ENCODE measurements around a stretch of chr1.

DNA sequence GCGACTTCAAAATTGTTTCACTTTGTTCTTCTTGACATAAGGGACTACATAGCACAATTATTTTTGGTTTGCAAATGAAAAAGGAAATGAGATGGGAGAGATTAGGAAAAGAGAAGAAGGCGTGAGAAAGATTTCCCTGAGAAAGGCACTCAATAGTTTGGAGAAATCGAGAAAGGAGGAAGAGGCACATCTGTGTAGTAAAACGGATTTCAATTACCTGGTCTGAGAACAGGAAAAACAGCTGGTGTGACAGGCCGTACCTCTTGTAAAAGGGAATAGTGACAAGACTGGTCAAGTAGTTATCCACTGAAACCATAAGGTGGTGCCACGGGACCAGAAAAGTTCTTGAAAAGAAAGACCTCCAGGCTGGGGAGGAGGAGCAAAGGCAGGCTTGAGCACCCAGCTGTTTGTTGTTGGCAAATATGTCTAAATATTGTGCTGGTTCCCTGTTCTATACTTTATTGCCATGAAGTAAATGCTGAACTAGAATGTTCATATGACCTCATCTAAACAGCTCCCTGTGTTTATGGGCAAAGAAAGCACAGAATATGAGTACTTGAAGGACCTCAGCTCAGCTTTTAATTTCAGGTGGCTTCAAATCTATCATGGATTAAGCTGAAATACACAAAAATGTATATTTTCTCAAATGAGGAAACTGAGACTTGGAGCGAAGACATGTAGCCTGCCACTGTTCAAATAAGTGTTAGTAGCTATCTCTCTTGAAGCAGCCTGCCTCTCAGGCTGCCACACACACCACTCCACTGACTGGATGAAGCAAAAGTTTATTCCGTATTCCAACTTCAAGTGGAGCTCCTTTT is 4.0 kb downstream of the HAO2 start:
- PRO-cap, 3 experiments = no peak in any of the 3 experiments

DNA sequence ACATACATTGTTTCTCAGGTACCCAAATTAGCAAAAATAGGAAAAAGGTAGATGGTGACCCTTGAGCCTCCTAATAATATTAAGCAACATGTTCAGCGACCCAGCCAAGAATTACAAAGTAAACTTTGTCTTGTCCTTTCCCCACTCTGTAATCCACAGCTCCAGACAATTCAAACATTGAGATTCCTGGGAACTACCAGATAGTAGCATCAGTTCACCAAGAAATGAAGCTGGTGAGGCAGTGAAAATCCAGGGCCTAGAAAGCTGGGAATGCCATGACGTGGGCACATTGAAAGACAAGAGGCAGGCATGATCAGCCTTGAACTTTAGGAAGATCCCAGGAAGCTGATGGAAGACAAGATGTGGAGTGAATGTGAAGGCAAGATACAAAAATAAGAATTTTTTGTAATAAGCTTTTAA is 11.8 kb downstream of the HAO2 start:
- PRO-cap, 3 experiments = no peak in any of the 3 experiments

- PRO-cap, 3 experiments = no peak in any of the 3 experiments
Measured at GRCh38 chr1:119604380-119604971, 43.6 kb downstream of the ZNF697 start.

DNA sequence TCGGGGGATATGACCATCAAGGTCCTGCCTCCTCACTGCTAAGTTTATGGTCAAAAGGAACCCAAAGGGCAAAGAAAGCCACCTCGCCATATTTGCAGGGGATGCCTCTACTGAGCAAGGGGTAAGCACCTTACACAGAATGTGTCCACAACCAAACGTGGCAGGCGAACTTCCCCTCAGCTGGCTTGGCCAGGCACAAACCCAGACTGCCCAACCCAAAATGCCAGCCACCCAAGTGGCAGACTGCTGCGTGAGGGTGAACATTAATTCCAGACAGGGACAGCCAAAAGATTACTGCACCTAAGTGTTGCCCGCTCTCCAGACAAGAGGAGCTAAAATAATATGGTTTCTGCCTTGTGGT is 16.0 kb downstream of the ZNF697 start:
- PRO-cap, 3 experiments = no peak in any of the 3 experiments

DNA sequence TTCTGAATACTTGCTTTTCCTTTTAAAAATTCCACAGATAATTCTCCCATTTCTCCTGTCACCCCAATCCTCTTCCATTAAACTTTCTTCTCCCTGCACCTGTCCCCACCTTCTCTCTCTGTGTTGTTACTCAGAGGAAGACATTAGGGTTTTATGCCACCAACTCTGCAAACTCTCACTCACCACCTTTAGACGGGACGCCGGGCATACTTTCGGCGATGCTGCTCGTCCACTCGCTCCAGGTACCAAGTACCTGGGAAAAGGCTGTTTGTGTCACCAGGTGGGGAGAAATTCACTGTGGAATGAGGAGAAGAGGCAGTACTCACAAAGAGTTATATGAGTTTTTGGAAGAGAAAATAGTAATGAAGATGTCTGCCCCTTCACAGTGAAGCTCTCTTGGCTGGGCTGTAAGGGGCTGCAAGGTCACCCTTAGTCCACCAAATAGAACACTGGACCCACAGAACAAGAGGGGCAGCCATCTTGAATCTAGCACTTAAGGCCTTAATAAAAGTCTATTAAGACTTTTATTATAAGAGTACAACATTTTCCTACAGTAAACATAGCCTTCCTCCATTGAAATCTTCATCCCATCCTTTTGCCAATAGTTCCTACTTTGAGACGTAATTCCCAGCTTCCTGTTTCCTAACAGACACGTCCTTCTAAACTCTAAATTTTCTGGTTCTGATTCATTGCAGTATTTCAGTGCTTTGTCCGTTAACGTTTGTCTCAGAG is 17.9 kb downstream of the HMGCS2 start:
- PRO-cap, 3 experiments = no peak in any of the 3 experiments

DNA sequence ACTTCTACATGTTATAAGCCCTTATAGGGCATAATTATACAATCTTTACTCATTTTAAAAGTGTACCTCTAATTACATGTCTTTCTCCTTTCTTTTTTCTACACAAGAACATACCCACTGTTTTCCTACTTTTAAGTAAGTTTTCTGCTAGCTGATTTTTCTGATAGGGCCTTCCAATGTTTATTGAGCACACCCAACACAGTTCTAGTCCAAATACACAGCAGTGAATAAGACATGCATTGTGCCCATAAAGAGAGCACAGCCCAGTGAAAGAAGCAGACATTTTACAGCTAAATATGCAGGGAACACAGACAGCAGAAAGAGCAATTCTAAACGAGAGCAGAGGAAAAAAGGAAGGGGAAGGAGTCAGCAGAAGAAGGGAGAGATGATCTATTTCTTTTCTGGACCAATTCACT is 3.0 kb downstream of the HMGCS2 start:
- PRO-cap, 3 experiments = no peak in any of the 3 experiments

DNA sequence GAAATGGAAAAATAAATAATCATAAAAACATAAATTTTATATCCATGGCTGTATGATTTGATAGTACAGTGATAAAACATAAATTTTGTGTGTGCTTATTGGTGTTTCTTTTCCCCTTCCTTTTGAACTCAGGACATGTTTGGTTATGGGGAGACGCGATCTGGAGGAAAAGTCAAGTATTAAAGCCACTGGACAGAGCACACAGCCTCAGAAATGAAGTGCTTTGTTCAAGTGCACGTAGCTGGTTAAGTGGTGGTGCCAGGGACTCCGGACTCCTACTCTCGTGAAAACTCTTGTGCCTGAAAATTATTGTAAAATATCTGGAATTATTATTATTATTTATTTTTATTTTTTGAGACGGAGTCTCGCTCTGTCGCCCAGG is 9.7 kb upstream of the HMGCS2 start:
- PRO-cap, 3 experiments = no peak in any of the 3 experiments

- PRO-cap, 3 experiments = peak in 1 of 3 experiments; most common plus-strand start chr1:119965258 (in 1)
Measured at GRCh38 chr1:119965128-119965327, 68.7 kb upstream of the ADAM30 start.

DNA sequence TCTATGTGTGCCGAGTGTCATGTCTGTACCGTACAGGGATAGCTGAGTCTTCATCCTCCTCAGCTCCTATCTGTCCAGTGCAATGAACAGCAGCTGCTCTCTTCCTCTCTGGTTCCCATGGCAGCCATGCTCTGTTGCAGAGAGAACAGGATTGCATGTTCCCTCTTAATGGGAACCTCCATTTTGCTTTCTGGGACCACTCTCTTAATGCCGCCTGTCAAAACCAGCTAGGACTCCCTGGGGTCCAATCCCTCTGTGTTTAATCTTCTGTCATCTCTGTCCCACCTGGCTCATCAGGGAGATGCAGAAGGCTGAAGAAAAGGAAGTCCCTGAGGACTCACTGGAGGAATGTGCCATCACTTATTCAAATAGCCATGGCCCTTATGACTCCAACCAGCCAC is 38.8 kb downstream of the NBPF8 start:
- PRO-cap, 3 experiments = no peak in any of the 3 experiments

DNA sequence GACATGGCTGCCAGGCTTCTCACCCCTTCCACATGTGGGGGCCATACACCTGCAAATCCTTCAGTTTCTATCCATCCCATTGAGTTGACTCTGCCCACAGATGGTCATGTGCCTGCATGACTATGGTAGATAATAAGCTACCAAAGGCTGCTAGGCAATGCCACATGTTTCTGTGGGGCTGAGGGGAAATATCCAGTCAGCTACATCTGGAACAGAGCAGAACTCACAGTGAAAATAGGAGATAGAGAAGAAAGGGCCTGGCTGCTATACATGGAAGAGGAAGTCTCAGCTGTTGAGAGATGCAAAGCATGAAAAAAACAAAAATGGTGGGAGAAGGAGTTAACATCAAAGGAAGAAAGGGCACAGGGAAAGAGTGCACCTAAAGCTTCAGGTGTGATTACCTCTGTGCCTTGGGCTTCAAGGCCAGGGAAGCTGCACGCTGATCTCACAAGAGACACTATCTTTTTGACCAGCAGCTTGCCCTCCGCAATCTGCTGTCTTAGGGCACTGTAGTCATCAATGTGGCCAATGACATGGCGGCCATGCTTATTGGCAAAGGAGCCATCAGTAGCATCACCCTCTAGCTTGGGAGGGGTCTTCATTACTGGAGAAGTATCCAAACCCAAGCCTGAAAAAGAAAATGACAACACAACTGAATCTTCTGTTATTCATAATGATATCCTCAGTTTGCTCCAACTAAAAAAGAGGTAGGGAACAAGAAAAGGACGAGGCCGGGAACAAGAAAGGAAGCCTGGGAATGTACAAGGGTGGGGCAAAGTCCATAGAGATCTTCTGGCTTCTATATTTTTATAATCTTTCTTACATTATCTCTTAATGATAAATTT is 79.2 kb downstream of the NBPF8 start:
- PRO-cap, 3 experiments = no peak in any of the 3 experiments

GRCh38 chr1:120558168-120559236 is 143.7 kb downstream of the NBPF8 start:
- PRO-cap, 3 experiments = peak in 2 of 3 experiments; most common plus-strand start chr1:120558837 (in 1); most common minus-strand start chr1:120558536 (in 2)

DNA sequence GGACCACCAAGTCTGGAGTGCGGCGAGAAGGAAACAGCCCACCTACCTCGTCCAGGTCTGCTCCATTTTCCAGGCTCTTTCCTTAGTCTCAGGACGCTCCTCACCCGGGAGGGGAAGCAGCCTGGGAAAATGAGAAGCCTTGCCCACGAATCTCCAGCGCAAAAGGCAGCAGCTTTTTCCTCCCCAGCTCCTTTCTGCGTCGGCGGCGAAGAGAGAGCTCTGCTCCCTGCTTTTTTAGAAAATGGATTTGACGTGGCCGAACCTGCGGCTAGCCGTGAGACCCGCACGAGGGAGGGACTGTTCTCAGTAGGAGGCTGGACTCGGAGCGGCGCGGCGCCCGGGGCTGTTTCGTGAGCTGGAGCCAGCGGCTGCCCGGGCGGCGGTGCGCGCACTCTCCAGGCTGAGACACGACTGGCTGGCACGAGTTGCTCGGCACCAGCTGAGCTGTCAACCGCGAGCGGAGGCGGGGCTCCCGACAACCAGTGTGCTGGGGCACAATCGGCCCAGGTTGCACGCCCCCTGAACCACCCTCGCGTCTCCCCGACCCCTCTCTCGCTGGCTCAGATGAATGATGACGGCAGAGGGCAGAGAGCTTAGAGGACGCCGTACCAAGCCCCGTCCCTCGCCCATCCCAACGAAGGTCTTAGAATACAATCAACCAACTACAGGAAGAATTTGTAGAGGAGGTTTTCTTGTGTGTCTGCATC is 58.6 kb upstream of the NOTCH2NLR start:
- PRO-cap, 3 experiments = peak in 1 of 3 experiments; most common minus-strand start position 305 of the sequence (in 1)

DNA sequence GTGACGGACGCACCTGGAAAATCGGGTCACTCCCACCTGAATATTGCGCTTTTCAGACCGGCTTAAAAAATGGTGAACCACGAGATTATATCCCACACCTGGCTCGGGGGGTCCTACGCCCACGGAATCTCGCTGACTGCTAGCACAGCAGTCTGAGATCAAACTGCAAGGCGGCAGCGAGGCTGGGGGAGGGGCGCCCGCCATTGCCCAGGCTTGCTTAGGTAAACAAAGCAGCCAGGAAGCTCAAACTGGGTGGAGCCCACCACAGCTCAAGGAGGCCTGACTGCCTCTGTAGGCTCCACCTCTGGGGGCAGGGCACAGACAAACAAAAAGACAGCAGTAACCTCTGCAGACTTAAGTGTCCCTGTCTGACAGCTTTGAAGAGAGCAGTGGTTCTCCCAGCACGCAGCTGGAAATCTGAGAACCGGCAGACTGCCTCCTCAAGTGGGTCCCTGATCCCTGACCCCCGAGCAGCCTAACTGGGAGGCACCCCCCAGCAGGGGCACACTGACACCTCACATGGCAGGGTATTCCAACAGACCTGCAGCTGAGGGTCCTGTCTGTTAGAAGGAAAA is 217.0 kb downstream of the SRGAP2C start:
- PRO-cap, 3 experiments = no peak in any of the 3 experiments

GRCh38 chr1:143904264-143904944 is 1.4 kb downstream of the H3-7 start:
- PRO-cap, 3 experiments = no peak in any of the 3 experiments

DNA sequence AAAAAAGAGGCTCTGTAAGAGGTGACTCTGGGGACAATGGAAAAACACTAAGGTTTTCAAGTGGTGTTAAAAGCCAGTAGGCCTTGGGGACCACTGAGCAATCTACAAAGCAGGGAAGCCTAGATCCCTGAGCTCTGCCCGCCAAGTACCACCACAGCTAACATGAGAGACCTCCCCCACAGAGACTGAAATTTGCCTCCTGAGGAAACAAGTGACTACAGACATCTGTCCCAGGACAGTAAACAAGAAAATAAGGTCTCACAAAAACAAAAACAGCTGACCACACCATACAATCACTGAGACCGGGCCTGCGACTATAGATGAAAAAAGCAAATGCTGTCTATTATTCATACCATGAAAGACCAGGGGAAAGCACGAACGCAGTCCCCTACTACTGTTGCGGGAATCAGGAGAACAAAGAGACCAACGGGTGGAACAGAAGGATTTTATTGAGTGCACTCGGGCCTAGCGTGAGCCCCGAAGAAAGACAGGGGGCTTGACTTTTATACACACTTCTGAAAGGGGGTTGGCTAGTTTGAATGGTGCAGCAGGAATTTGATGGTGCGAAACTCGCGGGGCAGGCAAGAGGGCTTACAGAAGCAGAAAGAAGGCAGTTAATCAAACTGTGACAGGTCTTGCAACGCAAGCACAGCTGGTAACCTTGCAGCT is 47.1 kb upstream of the PPIAL4F start:
- PRO-cap, 3 experiments = no peak in any of the 3 experiments

DNA sequence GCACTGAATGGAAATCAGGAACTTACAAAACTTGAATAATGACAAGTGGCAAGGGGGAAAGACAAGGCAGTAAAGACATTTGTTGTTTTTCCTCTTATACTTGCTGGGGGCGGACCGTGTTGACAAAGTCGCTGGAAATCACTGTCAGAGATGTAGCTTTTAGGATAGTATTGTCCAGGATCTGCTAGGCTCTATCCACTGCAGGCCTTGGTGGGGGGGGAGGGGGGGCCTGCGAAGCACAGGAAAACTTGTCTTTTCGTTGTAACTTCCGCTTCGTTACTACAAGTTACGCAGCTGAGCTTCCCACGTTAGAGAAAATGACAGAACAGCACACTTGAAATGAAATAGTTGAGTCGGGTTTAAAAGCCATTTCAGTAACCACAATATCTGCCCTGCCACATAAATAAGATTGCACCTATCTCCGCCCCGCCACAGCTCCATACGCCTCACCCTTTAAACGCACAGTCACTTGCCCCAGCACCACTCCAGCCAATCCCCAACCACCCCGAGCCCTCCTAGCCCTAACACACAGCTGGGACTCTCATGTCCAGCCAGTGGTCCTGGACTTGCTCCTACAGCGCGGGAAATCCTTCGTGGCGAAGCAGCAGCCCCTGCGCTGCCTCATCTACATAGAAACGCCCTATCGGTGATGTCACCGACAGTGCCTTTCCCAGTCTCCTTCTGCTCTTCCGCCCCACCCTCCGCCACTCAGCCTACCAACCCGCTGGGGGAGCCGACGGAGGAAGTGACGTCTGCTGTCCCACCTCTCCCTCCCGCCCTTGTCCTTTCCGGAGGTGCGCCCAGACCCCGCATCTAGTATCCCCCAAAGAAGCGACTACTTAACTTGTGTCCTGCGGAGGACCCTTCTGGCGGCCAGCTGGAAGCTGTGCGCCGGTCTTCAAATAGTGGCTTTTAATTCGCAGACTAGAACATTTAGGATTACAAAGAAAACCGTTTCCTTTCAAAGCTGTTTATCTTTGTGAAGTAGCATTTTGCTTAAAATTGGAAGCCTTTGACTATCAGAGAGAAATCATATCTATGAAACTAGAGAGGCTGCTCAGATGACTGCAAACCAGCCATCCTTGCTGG is 46.2 kb upstream of the PPIAL4F start:
- PRO-cap, 3 experiments = peak in 2 of 3 experiments; most common plus-strand start position 311 of the sequence (in 2); most common minus-strand start position 405 of the sequence (in 2)

GRCh38 chr1:145041687-145041910 is 53.5 kb downstream of the SRGAP2B start:
- PRO-cap, 3 experiments = no peak in any of the 3 experiments

DNA sequence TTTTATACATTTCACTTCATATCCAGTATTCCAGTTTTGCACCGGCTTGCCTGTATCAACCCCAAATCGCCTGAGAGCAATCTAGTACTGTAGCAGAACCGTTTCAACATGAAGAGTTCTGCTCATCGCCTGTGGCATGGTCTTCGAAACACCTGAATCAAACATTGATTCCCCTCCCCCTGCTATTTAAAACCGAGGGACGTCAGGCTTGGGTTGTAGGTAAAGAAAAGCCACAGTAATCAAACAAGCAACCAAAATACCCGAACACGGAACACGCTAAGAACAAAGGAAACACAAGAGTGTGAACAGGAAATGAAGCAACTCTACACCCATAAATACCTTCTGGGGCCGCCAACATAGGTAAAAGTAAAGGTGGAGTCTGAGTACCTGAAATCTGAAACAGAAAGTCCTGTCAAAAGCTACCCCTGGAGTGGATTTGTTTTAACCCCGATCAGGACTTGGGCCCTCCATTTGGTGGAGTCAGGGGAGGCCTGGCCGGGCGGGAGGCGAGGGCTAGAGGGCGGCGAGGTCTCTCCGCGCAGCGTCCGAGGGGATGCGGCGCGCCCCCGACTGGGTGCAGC is 27.5 kb downstream of the PPIAL4D start:
- PRO-cap, 3 experiments = peak in 2 of 3 experiments; most common plus-strand start position 363 of the sequence (in 2); most common minus-strand start position 159 of the sequence (in 2)

- PRO-cap, 3 experiments = no peak in any of the 3 experiments
Measured at GRCh38 chr1:145286857-145287530, 45.0 kb upstream of the PPIAL4D start.

DNA sequence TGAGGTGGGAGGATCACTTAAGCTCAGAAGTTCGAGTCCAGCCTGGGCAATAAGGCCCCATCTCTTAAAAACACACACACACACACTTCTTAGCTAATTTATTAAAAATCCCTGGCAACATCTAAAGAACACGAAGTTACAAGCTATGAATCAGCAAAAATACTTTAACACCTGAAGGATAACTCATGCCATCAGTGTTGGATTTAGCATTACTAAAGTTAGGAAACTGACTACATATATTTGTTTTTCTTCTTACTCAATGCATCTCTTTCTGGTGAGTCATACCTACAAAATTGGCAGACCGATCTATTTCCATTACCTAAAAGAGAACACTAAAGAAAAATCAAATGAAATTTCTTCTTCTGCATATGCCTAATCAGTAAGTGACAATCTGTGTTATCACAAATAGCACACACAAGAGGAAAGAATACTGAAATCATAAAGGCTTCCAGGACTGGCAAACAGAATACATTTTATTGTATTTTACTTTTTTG is 41.5 kb downstream of the RNF115 start:
- PRO-cap, 3 experiments = no peak in any of the 3 experiments

Measured in Metastatic Breast Carcinoma in the Ovary (tissue), 3 donors.